ENCODE measurements around a stretch of chr3.

GRCh38 chr3:175777599-175778031, 918.5 kb downstream of the NAALADL2 start:
- PRO-cap, 7 experiments, result no peak in any of the 7 experiments

DNA sequence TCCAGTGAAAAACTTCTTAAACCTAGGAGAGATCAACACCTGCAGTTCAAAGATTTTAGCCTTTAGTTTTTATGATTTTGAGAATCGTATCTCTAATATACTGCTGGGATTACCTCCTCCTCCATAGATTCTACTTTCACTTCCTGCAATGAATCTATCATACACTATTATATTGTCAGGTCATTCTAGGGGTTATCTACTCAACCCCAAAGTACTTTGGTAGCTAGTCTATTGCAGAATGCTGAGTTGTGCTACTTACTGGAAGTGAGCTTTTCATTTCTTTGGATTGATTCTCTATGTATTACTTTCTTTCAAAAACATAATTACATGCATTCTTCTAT, 1026.7 kb downstream of the TBL1XR1 start:
- PRO-cap, 7 experiments, result no peak in any of the 7 experiments

- PRO-cap, 7 experiments, result no peak in any of the 7 experiments
Observed at GRCh38 chr3:176807869-176808566, 389.3 kb downstream of the TBL1XR1 start.

DNA sequence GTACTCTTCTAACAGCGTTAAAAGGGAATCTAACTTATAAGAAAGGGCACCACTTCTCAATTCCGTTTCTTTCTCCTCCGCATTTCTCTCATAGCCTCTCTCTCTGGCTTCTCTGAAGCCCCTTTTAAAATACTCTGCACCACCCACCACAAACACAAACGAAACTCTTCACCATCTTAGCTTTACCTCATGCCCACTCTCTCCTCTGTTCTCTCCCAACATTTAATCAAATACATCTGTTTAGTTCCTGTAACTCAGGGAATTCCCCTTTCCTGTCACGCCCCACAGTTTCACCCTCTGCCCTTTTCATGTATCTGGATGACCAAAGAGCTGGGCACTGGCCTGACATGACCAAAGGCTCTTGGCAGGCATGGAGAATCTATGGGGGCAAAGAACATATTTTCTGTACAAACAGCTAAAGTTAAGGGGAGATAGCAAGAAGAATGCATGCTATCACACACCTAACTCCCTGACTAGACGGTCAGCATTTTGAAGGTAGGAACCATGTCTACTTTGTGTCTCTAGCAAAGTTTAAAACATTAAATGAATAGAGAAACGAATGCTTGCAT, 270.0 kb downstream of the TBL1XR1 start:
- PRO-cap, 7 experiments, result no peak in any of the 7 experiments

GRCh38 chr3:176950721-176951055, 246.6 kb downstream of the TBL1XR1 start:
- PRO-cap, 7 experiments, result no peak in any of the 7 experiments

DNA sequence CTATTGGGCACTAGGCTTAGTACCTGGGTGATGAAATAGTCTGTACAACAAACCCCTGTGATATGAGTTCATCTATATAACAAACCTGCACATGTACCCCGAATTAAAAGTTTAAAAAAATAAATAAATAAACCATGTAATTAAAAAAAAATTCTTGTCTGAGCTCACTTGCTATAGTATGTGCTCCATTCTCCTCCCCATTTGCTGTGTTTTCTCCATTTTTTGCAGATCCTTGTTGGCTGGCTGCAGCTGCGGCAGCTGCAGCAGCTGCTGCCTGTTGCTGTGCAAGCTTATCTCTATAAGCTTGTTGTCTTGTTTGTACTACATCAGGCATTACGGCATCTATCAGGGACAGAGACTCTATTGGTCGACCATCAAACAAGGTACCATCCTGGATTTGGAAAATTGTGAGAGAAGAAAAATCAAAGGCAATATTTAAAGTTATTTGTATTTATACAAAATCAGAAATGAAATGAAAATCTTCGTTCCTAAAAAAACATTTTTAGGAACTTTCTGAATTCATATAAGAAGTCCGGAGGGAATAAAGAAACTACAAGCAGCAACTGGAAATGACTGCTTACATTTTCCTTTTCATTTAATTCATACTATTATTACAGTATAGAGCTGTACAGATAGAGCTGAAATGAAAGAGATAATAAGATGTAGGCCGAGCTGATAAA, 145.8 kb downstream of the TBL1XR1 start:
- PRO-cap, 7 experiments, result no peak in any of the 7 experiments

GRCh38 chr3:177063786-177064904, 133.1 kb downstream of the TBL1XR1 start:
- PRO-cap, 7 experiments, result no peak in any of the 7 experiments

DNA sequence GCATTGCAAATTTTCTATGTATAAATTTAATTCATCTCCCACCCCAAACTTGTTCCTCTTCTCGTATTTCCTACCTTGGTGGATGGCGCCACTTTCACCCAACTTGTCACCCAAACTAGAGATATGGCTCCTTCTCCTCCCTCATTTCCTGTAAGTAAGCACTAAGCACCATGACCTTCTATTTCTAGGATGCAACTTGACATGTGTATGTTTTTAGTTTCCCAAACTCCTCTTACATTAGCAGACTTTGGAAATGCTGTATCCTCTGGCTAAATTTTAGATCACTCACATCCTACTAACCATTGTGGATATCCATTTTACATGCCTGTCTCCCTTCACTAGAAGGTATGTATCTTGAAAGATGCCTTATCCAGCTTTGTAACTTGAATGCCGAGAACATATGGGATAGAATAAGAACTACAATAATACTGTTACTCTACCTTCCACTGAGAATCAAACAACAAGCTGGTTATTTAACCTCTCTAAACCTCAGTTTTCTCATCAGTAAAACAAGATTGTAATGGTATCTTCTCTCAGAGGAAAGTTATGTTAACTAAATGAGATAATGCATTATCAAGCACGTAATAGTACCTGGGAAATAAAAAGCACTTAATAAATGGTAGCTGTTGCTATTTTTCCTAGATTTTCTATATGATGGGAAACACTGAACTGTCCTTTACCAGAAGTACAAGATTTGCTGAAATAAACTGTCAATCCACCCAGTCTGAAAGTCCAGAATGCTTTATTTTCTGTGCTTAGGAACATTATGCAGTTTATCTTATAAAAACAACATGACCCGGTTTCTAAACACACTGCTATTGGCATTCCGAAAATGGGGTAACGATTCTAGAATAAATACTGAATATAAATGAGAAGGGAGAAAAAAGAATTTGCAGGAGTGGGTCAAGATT, 80.8 kb downstream of the TBL1XR1 start:
- PRO-cap, 7 experiments, result no peak in any of the 7 experiments

DNA sequence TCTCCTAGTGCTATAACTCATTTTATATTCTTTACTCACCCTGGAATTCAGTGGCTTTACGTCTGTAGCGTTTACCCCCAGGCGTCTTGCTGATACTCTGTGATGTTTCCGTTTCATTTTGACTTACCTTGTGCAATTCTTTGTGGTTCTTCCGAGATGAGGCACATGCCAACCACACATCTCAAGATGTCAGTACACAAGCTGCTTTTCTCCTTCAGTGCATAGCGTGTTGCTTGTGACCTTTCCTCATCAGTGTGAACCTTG, 4.3 kb upstream of the TBL1XR1 start:
- PRO-cap, 7 experiments, result peak in 7 of 7 experiments; most common plus-strand start position 164 of the sequence (in 2); most common minus-strand start position 94 of the sequence (in 6)

DNA sequence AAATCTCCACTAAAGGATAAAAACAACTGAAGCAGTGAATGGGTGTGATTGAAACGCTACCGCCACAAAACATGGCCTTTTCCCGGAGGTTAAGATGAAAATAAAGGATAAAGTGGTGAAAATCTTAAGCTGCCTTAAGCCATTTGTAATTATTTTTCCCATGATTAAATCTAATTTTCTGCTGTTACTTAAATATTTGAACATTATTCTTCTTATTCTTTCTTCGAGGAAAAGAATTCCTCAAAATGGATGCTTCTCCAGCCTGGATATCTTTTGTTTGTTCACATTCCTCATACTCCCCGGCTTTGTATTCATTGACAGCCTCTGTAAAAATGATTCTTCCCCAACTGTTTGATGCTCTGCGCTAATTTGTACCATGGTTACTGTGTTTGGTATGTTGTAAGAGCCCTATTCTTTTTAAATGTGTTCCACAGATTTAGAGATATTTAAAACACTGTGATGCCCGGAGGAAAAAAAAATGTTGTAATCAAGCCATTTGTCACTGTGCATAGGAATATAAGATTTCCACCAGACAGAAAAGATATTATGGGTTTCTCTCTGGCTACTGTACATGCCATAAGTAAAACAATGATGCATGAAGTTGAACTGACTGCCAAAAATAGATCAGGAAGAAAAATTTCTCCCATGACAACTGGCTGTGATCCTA, 254.5 kb upstream of the TBL1XR1 start:
- PRO-cap, 7 experiments, result no peak in any of the 7 experiments

DNA sequence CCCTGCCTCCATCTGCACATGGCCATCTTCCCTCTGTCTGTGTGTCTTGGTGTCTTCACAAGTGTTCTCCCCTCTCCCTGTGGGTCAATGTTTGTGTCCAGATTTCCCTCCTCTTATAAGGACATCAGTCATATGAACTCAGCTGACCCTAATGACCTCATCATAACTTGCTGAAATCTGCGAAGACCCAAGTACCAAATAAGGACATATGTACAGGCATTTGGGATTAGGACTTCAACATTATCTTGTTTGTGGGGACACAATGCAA, 372.6 kb upstream of the TBL1XR1 start:
- PRO-cap, 7 experiments, result no peak in any of the 7 experiments

DNA sequence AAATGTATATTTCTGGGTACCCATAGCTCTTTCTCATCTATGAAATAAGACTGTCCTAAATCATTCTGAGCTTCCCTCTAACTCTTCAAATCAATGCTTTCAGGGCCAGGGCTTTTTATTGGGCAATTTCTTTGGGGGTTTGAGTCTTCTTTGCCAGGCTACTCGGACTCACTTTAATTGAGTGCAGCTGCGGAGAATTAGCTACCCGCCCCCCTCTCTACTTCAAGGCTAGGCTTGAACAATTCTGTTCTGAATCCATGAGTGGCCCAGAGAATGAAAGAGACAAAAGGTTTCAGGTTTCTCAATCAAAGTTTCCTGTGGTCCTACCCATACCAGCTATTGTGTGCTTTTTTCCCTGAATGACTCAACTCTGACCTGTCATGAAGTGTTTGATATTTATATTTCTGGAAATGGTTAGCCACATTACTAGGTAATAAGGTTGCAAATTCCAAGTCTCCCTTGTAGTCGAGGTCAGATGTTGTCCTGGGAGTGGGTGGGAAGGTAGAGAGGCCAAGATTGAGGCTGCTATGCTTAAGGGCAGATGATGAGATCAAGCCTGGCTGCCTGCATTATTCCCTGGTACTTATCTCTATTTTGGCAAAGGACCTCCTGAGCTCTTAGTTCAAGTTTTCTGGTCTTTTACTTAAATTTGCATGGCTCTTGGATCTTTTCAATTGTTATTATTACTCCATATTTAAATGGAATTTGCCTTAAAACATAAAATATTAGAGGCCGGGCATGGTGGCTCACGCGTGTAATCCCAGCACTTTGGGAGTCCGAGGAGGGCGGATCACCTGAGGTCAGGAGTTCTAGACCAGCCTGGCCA, 392.7 kb upstream of the TBL1XR1 start:
- PRO-cap, 7 experiments, result no peak in any of the 7 experiments

GRCh38 chr3:177824814-177825092, 627.5 kb upstream of the TBL1XR1 start:
- PRO-cap, 7 experiments, result no peak in any of the 7 experiments

DNA sequence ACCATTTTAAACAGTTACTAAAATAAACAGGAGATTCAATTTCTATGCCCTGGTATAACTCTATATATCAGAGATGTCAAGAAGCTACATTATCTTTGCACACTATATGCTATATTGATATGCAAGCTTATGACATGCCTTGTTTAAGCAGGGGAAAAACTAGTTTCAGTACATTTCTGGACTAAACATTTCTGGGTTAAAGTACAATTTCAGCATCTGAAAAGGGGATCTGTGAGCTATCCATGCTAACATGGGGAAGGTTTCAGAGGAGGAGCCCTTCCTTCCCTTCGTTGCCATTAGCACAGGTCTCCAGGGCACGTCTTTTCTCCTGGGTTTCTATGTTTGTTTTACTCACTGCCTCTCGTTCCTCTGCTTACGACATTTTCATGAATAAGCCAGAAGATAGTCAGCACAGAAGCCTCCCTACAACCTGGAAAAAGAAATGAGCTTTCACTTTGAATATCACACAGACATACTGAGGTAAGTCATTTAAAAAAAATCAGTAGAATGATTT, 117.3 kb upstream of the KCNMB2 start:
- PRO-cap, 7 experiments, result no peak in any of the 7 experiments

- PRO-cap, 7 experiments, result no peak in any of the 7 experiments
Observed at GRCh38 chr3:178736187-178736735, 200.0 kb downstream of the KCNMB2 start.

GRCh38 chr3:179180785-179181685, 32.9 kb downstream of the PIK3CA start:
- PRO-cap, 7 experiments, result no peak in any of the 7 experiments

GRCh38 chr3:179334467-179335117, 11.8 kb downstream of the ZNF639 start:
- PRO-cap, 7 experiments, result no peak in any of the 7 experiments

GRCh38 chr3:179473537-179473984, 22.3 kb upstream of the GNB4 start:
- PRO-cap, 7 experiments, result no peak in any of the 7 experiments

DNA sequence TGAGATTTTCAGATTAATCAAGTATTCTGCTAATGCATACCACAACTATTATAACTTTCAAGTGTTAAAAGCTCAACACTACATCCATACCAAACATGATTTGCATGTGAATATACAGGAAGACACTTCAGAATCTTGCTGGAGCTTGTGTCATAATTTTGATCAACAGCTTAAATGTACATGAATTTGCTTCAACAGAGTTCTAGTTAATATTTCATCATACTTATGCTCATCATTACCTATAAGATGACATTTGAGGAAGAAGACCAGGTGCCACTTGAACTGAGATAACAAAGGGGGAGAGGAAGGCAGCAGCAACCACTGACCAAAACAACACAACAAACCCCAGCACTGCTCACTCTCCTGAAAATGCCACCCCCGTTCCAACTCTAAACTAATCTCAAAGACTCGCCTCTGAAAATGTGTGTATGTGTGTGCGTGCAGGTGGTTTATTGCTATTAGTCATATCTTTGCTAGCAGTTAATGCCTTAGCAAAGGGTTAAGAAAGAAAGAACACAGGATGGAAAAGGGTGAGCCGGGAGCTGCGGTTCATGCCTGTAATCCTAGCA, 4.6 kb downstream of the PEX5L start:
- PRO-cap, 7 experiments, result no peak in any of the 7 experiments

DNA sequence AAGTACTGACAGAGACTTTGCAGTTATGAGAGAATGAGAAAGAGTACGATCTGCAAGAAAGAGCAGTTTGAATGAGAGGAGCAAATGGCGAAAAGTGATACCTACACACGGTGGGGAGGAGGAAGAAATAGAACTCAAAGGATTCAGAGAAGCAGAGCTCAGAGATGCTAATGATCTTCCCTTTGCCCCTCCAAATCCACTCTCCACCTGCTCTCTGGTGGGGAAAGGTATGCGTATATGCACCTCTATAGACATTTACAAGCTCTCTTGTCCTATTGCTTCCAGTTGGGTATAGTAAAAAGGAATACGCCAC, 123.3 kb upstream of the TTC14 start:
- PRO-cap, 7 experiments, result no peak in any of the 7 experiments

Data from T-cell (primary cell).